Metastatic Breast Carcinoma in the Brain (tissue), 10 donors: ENCODE data around the genes KRTAP10-1 and KRTAP10-3.

- PRO-cap, 10 experiments, result no peak in any of the 10 experiments
Observed at GRCh38 chr21:44301829-44302291, 2.0 kb downstream of the PFKL start.

DNA sequence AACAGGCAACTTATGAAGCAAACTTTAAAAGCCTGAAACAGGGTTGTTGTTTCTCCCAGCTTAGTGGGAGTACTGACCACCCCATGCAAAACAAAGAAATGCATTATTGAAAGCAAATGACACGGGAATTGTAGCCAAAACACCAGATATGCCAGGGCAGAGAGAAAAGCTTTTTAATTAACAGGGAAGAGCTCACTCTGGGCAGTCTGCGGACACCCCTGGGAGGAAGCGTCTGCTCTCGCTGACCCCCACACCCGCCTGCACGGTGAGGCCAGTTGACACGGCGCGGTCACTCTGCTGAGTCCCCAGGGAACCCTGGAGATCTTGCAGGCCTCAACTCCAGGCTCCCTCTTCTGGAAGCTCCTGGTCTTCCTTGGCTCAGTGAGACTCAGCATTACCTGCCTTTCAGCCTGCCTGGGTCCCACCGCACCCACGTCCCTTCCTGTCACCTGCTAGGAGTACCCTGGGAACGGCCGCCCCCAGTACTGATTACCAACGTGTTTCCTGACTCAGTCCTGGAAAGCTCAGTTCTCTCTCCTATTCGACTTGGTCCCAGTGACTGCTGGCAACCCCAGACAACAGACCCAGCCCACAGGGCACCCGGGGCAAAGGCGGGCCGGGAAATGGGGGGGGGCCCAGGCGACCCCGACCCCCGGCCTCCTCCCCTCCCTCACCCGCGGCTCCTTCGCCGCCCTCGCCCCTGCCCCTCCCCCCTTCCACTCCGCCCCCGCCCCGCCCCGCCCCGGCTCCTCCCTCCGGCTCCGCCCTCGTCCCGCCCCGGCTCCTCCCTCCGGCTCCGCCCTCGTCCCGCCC lies 946 bp downstream of the CFAP410 start:
- PRO-cap, 10 experiments, result peak in 7 of 10 experiments; most common plus-strand start position 381 of the sequence (in 1); most common minus-strand start position 696 of the sequence (in 3)

DNA sequence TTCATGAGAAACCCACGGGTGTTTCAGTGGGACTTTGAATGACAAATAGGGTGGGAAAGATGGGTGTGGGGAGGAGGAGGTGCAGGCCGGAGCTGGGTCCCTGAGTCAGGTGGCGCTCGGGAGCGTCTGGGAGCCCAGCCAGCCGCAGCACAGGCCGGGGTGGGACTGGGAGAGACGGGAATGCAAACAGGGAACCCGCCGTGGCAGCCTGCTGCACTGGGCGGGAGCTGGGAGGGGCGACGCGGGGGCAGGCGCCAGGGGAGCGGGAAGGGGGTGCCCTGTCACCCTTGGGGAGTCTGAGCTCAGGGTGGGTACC lies 16.9 kb upstream of the LRRC3 start:
- PRO-cap, 10 experiments, result no peak in any of the 10 experiments

GRCh38 chr21:44477795-44478160 lies 22.5 kb downstream of the LRRC3 start:
- PRO-cap, 10 experiments, result no peak in any of the 10 experiments

GRCh38 chr21:44539871-44540435 lies at the start of gene KRTAP10-1:
Gene KRTAP10-1, minus strand, starts transcription at chr21:44540195.
- PRO-cap, 10 experiments, result no peak in any of the 10 experiments

DNA sequence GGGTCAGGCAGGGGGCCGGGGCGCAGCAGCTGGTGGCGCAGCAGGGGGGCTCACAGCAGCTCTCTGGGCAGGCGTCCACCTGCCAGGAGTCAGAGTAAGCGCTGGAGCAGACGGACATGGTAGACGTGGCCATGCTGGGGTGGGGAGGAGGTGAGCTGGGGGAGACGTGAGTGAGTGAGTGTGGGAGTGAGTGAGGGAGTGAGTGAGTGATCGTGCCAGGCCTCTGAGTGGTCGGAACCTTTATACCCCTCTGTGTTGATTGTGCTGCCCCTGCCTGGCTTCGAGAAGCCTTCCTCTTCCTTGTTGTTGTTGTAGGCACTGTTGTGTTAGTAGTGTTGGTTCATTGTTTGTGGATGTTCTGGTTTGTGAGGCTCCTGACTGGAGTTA lies at the start of gene KRTAP10-3:
Gene KRTAP10-3 (minus strand): TSS at position 213 of the 387 bp plus-strand sequence.
- PRO-cap, 10 experiments, result no peak in any of the 10 experiments

DNA sequence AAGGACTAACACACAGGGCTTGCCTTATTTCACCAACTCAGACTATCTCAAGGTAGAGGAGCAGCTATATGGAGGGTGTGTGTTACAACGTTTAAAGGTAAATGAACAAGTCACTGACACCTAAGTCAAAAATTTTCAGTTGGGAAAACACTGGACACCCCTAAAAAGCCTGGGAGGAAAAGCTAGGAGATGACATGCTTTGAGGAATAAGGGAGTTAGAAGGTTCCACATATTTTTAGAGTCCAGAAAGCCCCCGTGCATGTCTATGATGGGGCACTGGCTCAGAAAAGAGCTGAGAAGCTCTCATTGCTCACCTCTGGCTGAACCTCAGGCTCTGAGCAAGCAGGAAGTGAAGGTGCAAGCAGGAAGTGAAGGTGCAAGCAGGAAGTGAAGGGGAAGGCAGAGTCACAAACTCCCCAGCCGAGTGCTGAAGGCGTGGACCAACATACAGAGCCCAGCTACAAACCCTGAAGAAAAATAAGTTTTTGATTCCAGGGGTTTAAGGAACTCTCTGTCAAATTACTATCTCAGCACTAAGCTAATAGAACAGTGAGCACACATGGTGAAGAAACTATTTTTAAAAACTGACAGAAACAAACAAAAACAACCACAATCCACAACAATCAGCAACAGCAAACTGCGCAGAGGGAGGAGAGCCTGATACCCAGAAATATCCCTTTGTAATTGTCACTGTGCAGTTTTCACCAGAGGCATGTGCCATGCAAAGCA lies 7.0 kb downstream of the KRTAP10-8 start:
- PRO-cap, 10 experiments, result peak in 2 of 10 experiments; most common plus-strand start position 423 of the sequence (in 2); most common minus-strand start position 322 of the sequence (in 2)

DNA sequence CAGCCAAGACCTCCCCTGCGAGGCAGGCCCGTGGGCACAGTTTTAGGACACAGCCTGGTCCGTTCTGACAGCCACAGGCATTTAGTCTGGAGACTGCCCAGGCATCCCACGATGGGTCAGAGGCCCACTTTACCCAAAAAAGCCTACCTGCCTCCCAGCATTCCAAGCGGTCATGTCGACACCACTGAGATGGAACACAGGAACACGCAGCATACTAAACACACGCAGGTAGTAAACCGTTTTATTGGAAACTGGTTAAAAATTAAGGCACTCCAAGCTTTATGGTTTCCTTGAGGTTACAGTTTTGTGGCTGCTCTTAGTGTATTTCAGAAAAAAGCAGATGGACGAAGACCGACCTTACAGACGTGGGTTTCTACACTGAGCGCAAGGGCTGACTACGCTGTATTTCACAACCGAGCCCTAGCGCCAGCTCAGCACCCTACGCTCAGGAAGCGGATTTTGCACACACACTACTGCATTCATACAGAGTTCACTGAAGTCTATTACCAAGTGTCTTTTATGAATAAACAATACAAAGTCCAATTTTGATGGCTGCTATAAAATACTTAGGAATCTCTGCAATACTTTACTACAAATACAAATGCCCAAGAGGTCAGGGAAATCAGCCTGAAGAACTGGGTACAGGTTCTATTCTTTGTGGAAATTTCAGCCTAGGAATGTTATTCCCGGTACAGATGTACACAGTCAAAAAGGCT lies 24.0 kb downstream of the PTTG1IP start:
- PRO-cap, 10 experiments, result no peak in any of the 10 experiments

GRCh38 chr21:44850089-44850828 lies 23.2 kb downstream of the PTTG1IP start:
- PRO-cap, 10 experiments, result no peak in any of the 10 experiments

GRCh38 chr21:44865289-44865682 lies 8.2 kb downstream of the PTTG1IP start:
- PRO-cap, 10 experiments, result no peak in any of the 10 experiments

- PRO-cap, 10 experiments, result no peak in any of the 10 experiments
Observed at GRCh38 chr21:44885707-44886823, 12.6 kb upstream of the PTTG1IP start.

DNA sequence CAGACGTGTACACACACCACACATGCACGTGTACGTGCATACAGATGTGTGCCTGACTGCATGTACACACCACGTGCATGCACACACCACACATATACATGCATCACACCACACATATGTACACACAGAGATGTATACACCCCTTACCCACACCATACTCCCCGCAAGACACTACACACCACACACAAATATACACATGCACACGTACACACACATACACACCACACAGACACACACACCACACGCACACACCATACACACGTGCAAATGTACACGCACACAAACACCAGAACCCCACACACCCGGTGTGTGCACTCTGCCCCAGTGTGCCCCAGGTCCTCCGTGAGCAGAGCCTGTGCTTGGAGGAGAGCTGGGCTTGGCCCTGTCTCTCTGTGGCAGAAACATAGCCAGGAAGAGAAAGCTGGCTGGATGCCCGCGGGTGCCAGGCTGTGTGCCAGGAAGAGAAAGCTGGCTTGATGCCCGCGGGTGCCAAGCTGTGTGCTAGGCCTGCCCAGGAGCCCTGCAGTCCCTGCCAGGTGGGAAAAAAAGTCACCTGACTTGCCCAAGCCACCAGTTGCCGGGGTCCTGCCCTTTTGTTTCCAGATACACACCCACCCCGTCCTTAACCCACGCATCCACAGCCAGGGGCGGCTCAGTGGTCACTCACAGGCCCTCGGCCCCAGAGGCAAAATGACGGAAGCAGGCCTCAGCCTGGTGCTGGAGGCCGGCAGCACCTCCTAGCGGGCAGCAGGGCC lies 9.4 kb downstream of the ITGB2 start:
- PRO-cap, 10 experiments, result no peak in any of the 10 experiments

- PRO-cap, 10 experiments, result no peak in any of the 10 experiments
Observed at GRCh38 chr21:44931912-44932213, 8.0 kb upstream of the SLX9 start.

DNA sequence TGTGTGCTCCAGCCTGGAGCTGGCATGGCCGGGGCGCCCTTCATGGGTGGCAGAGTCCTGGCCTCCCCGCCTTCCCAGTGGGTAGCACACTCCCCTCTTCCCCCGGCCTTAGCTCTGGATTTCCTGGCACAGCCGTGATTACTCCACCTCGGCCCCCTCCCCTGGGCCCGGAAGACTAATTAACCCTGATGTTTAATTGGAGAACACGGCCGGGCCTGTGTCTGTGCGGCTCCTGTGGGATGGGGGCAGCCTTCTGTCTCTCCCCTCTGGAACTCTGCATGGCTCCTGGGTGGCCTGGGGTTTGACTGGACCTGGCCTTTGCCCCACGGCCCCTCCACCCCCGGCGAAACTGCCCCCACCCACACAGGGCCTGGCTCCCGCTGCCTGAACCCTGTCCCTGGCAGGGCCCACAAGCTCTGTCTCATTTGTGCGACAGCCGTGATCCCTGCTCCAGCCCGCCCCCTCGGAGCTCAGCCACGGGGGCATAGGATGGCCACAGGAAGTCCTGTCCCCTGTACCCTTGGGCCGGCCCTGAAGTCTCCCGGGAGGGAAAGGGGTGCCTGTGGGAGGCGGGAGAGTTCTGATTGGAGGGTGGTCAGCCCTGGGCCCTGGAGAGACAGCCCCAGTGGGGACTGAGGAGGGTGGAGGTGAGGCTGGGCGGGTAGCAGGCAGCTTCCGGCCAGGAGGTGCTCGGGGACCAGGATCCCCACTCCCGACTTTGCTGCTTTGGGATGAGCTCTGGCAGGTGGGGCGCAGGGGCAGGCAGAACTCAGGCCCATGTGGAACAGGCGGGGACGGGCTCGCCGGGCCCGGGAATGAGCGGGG lies 44.9 kb downstream of the SLX9 start:
- PRO-cap, 10 experiments, result no peak in any of the 10 experiments

GRCh38 chr21:44994551-44995168 lies 54.8 kb downstream of the SLX9 start:
- PRO-cap, 10 experiments, result no peak in any of the 10 experiments

GRCh38 chr21:45067689-45068188 lies 6.6 kb upstream of the ADARB1 start:
- PRO-cap, 10 experiments, result no peak in any of the 10 experiments

- PRO-cap, 10 experiments, result no peak in any of the 10 experiments
Observed at GRCh38 chr21:45092968-45093686, 18.7 kb downstream of the ADARB1 start.

DNA sequence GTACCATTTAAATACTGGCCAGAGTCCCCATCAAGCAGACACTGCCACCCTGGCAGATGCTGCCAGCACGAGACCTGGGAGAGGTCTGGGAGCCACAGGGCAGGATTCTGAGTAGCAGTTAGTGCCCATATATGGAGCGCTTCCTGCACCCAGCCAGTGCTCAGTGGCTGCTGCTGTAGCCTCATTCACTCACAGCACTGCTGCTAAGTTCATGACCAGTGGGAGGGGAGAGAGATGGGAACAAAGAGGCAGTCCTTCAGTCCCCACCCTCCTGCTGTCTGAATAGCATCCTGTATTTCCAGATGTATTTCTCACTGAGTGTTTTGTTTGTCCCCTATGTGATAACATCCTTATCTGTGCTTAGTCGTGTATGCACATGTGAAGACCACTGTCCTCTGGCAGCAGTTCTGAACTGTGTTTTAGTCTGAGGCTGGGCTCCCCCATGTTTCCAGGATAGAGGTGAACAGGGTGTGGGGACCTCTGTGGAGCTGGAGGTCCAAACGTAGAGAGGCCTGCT lies 80.4 kb downstream of the ADARB1 start:
- PRO-cap, 10 experiments, result no peak in any of the 10 experiments

- PRO-cap, 10 experiments, result no peak in any of the 10 experiments
Observed at GRCh38 chr21:45227851-45228602, 59.7 kb downstream of the POFUT2 start.

GRCh38 chr21:45286553-45287388 lies 924 bp downstream of the POFUT2 start:
- PRO-cap, 10 experiments, result peak in 1 of 10 experiments; most common plus-strand start chr21:45286917 (in 1); most common minus-strand start chr21:45286916 (in 1)